LUHMES (cell line): ENCODE data around the genes TAPT1 and SLIT2.

DNA sequence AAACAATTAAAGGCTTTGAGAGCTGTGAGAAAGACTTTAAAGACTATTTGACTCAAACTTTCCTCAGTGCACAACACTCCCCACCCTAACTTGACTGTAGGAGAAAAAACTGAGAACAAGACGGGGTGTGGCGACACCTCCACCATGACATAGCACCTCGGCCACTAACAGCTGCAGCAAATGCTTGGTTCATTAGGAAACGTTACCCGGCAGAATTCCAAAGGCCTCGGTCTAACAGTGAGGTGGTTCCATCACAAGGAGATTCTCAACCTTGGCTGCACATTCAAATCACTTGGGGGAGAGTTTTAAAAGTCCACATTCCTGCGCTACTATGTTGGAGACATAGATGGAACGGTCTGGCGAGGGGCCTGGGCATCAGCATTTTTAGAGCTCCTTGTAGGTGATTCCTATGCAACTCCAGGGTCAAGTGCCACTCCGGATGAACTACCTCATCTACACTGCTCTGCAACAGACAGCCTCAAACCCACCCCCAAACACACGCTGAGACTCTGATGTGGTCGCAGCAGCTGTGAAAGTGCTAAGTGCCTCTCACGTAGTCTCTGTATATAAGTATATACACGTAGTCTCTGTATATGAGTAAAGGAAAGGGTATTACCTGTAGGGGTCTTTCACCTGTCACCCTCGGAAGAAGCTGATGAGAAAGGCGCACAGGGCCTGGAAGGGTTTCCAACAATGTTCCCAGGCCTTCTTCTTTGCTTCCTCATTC is 990 bp downstream of the FGFBP2 start:
- PRO-cap, result no peak

GRCh38 chr4:16226376-16227443 is at the start of gene TAPT1:
Gene TAPT1, minus strand, starts transcription at chr4:16226471.
- PRO-cap, result bidirectional peak, plus-strand start at chr4:16226544, minus-strand start at chr4:16226477; bidirectional peak, plus-strand start at chr4:16226602, minus-strand start at chr4:16226606; bidirectional peak, plus-strand start at chr4:16226662, minus-strand start at chr4:16226692; bidirectional peak, plus-strand start at chr4:16227250, minus-strand start at chr4:16227261

GRCh38 chr4:16259843-16260310 is 33.6 kb upstream of the TAPT1 start:
- PRO-cap, result no peak

DNA sequence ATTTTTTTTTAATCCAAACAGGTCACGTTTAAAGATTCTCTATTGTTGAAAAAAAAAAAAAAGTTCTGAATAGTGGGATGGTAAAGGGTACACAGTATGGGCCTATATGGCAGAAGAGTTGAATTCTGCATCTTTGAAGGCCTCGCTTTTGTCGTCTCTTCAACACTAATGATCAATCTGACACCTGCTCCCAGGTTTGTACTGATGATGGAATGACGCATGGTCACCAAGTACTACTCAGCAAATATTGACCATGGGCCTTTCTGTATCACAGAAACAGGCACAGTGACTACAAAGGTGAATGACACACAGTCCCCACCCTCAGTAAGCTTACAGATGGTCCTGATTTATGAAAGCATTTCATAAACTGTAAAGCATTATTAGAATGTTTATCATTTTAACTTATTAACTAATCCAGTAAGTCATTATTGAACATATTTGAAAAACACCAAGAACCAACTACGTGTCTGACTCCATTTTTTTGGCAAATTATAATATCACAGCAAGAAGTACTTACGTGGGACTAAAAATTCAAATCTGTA is 152.5 kb downstream of the LDB2 start:
- PRO-cap, result no peak

GRCh38 chr4:16817935-16818513 is 80.4 kb downstream of the LDB2 start:
- PRO-cap, result no peak

DNA sequence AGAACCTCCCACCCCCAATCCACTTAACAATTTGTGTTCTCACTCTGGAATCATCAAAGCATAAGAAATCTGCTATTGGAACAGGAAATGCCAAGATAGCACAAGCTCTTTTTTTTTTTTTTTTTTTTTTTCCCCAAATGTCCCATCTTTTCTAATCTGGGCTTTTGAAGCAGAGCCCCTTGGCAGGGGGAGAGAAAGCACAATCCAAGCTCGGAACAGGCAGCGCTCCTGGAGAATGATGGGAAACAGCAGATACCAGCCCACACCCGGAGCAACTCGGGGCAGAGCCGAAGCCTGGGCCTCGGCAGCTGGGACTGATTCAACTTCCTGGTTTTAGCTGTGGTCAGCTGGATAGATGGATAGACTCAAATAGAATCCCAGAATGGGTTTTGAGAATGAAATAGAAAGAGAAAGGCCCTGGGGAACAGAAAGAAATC is 235.1 kb downstream of the QDPR start:
- PRO-cap, result no peak

- PRO-cap, result no peak
These were observed 75.7 kb downstream of the QDPR start for GRCh38 chr4:17436030-17436674.

- PRO-cap, result no peak
These were observed 37.6 kb downstream of the FAM184B start for GRCh38 chr4:17743874-17744136.

DNA sequence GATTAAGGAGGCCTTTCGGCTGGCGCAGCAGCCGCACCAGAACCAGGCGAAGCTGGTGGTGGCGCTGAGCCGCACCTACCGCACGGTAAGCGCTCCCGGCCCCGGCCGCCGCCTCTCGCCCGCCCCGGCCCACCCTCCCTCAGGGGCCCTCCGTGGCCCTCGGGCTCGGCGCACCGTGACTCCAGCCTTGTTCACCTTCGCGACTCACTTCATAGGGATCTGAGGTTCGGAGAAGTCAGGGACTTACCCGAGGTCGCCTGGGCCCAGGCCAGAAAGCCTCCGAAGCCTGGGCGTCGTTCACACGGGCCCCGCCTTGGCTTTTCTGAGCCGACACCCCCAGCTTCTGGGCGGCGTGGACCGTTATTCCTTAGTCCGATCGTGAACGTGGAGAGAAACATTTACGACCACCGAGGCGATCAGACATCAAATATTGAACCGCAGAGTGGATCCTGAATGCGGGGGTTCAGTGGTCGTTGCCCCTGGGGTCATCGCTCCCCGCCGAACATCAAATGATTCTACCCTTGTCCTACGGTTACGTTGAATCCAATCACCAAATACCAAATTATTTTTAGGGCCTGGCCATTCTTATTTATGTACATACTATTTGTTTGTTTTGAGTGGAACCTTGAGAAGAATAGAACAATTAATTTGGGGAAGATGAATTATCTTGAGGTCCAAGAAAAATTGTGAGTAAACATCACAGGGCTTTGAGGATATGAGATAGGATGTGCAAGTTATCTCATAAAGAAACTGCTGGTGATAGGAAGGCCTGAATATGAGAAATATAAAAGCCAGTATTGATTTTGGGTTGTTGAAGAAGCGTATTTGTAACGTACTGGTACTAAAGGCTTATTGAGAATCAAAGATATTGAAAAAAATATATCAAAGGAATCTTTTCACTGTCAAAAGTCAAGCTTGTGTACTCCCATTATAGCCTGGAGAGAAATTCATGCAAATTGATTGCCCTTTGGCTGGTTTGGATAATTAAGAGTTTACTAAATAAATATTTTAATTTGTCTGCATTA is 637 bp downstream of the NCAPG start:
- PRO-cap, result unidirectional peak, plus-strand start at position 206 of the sequence

DNA sequence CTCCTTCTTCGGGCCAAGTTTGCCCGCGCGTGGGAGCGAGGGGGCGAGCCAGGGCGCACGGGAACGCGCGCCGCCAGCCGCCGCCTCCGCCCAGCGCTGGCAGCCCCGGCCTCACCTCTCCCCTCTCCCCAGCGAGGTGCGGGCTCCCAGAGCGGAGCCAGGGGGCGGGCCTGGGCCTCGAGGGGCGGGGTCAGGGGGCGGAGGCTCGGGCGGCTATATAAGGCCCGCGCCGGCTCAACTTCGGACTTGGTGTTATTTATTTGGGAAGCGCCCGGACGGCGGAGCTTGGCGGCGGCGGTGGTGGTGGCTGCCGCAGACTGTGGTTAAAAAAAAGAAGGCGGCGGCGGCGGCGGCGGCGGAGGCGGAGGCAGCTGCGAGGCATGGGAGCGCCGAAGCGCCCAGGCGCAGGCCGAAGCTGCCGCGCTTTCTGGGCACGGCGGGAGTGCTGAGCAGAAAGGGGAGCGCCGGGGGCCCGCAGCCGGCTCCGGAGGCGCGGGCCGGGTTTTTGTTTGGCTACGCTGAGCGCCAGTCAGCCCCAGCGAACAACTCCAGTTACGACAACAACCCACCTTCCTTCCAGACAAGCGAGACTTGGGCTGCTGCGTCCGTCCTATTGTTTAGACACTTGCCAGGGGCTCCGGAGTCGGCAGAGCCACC is at the start of gene SLIT2:
Gene SLIT2, plus strand, starts transcription at position 245 of the 657 bp plus-strand sequence.
- PRO-cap, result bidirectional peak, plus-strand start at position 245 of the sequence, minus-strand start at position 119 of the sequence

DNA sequence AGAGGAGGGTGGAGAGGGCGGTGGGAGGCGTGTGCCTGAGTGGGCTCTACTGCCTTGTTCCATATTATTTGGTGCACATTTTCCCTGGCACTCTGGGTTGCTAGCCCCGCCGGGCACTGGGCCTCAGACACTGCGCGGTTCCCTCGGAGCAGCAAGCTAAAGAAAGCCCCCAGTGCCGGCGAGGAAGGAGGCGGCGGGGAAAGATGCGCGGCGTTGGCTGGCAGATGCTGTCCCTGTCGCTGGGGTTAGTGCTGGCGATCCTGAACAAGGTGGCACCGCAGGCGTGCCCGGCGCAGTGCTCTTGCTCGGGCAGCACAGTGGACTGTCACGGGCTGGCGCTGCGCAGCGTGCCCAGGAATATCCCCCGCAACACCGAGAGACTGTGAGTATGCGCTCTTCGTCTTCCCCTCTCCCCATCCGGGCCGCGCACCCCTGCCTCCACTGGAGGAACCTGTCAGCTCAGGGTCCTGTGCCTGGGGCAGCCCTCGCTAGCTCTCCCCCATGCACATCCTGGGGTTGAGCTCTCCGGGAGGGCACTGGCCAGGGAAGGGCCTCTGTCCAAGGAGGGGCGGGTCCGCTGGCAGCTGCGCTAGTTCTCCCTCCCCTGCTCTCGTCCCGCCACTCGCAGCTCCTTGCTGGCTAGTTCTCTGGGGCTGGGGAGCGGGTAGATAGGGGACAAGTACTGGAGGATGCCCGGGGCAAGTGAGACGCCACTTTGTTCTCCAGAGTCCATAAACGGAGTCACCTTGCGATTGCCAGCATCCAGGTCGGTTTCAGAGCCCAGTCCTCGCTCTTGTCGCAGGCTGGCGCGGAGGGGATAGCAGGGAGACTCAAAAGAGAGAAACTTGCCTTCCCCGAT is 2.1 kb downstream of the SLIT2 start:
- PRO-cap, result no peak

- PRO-cap, result no peak
These were observed 421.7 kb downstream of the PACRGL start for GRCh38 chr4:21121956-21122395.

DNA sequence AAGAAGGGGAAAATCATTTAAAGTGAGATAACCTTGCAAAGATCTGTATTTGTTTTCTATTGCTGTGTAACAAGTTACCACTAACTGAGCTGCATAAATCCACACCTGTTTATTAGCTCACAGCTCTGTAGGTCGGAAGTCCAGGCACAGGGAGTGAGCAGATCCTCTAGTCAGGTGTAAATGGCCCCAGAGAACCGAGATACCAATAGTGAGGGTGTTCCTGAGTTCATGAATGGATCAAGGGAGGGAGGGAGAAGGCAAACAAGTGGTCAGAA is 25.2 kb downstream of the ADGRA3 start:
- PRO-cap, result no peak

DNA sequence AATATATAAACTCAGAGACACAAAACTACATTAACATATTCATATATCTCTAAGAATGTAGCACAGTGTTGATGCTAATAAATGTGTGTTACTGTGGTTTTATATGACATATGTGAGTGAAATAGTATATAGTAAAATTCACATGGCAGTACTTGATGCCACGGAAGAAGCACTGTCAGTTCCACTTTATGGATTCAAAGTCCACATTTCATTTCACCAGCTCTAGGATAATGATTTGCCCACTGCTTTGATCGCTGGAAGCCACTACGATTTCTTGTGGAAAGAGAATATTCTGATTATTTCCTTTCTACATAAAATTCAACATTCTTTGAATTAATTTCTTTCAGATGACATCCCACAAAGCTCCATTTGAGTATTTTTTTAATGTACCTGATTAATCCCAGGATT is 358.1 kb upstream of the ADGRA3 start:
- PRO-cap, result no peak

DNA sequence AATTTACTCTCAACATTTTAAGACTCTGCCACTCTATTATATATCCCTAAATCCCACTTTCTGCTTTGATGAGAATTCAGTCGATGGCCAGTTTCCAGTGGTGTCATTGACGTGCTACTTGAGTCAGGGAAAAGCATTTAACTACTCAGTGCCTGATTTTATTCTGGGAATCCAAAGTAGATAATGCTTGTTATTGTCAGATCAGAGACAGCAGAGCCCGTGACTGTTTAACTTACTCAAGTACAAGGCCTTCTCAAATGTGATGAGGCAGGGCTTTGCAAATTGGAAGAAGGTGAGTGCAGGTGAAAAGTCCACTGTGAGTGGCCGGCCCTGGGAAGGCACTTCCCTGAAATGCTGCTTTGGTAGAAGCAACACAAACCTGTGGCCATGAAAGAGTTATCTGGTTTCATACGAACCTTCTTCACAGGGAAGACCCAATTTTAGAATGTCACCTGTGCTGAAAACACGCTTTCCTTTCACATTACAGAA is 8.3 kb downstream of the PPARGC1A start:
- PRO-cap, result no peak

DNA sequence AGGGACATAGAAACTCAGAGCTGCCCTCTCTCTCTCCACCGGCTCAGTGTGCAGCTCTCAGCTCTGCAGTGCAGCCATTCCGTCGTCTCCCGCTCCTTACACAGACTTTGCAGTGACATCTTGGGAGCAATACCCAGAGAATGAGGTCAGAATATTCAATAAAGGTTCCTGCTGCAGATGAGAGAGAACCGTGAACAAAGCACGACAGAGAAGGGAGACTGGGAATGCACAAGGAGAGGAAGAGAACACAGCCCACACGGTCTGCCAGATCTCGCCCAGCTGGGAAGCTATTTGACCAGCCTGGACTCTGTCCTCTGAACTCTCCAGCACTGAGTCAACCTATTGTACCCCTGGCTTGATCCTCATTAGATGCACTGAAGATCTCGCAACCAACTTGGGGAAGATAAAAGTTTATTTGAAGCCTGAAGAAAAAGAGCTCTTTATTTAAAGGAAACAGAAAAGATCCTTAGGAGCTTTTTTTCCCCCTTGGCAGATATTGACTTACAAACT is 118.1 kb upstream of the PPARGC1A start:
- PRO-cap, result no peak

GRCh38 chr4:24138200-24138976 is 248.5 kb upstream of the PPARGC1A start:
- PRO-cap, result no peak

DNA sequence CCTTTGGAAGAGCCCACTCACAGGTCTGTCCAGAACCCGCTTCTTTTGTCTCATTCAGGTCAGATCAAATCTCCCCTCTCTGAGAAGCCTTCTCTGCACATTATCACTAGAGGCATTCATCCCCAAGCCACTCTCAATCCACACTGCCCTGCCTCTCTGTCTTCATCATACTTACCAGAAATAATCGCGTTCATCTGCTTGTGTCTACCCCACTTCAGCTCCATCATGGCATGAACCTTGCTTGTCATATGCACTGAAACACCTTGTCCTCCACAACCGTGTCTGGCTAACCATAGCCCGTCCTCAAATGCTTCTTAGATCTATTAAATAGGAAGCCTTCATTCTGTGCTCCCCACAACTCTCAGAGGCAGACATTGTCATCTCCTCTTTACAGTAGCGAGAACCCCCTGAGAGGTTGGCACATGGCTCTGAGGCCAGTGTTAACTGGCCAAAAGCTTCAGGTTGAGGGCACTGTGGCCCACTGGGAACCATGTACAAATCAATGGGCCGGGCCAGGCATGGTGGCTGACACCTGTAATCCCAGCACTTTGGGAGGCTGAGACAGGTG is 48.7 kb downstream of the SOD3 start:
- PRO-cap, result no peak

DNA sequence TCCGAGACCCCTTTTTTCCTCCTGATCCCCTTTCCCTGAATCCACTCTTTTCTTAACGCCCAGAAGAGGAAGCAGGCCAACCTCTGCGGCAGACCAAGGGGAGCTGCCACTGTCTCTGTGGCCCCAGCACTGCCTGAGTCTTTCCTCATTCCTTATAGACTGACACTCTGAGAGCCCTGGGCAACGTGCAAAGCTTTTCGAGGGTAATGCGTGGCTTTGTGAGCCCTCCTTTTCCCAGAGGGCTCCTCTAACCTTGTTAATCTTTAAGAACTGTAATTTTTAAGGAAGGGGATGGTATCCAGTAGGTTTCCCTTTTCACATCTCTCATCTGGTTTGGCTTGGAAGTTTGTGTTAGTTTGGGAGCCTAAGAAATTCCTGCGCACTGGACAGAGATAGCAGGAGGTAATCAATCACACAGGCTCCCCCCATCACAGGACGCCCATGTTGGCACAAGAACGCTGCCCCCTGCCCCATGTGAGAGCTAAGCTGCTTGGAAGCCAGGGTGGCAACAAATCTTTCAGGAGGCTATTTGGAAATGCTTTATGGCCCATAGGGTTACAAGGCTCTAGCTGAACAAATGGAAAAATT is 53.8 kb downstream of the SOD3 start:
- PRO-cap, result no peak

GRCh38 chr4:25284790-25284989 is 27.9 kb upstream of the ZCCHC4 start:
- PRO-cap, result no peak